ENCODE data around the genes TKTL1, EMD, UBL4A and MPP1.

GRCh38 chrX:153941292-153942200 is 2.9 kb downstream of the RENBP start:
- PRO-cap: no peak
- RAMPAGE, long total RNA, 4 experiments: no peak in any of the 4 experiments

DNA sequence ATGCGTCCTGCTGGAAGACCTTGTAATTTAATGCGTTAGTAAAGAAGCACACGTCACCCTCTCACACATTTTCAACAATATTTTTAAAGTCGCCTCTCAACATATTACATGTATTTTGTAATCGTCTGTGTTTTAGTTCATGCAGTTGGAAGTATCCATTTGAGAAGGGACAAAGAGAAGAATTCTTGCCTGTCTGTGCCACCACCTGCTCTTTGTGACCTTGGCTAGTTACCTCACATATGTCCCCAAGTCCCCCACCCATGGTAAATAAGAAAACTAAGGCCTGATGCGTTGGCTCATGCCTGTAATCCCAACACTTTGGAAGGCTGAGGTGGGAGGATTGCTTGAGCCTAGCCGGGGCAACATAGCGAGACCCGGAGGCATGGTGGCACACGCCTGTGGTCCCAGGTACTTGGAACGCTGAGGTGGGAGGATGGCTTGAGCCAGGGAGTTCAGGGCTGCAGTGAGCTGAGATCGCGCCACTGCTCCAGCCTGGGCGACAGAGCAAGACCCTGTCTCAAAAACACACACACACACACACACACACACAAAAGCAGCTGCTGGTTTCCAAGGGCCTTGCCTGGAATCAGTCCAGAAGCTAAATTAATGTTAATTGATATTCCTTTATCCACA is 724 bp downstream of the TMEM187 start:
- PRO-cap: unidirectional peak, minus-strand start at position 214 of the sequence
- RAMPAGE, long total RNA, 4 experiments: no peak in any of the 4 experiments

DNA sequence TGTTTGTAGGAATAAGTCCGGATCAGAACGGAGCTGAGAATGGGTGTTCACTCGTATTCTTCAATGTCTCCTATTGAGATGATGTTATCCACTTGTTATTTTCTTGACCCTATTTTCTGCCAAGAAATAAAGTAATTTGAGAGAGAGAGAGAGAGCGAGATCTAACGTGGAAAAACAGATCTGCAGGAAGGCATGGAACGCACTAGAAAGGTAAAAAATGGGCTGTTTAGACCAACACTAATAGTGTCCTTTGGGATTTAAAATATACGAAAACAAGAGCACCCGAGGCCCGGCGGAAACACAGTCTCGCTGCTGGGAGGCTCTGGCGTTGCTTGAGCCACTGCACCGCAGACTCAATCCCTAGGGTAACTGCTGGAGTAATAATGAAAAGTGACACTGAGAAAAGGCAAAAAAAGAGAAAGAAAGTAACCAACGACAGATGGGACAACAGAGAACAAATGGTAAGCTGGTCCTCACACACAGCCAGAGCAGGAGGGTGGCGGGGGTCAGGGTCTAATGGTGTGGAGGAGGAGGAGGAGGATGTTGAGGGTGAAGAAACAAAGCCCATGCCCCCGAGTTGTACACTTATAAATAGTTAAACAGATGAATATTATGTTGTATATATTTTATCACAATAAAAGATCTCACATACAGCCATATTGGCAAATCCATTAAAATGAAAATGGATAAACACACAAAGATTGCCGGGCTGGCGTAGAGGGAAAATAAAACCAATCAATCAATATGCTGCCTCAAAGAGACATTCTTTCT is 15.4 kb downstream of the IRAK1 start:
- PRO-cap: no peak
- RAMPAGE, long total RNA, 4 experiments: no peak in any of the 4 experiments

DNA sequence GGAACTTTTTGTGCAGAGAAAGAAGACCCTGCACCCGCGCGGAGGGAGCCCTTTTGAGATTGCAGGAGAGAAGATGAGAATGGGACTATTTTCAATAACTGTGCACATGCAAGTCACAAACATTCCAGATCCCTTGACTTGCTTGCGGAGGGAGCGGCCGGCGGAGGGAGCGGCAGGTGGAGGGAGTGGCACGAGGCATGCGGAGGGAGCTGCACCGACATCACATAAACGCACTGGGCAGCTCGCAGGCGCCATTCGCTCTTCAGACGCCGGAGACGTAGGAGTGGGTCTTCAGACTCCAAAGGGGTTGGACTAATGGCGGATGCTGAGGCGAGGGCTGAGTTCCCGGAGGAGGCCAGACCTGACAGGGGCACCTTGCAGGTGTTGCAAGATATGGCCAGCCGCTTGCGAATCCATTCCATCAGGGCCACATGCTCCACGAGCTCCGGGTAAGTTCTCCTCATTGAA is at the start of gene TKTL1:
TKTL1 (plus strand) TSS at position 251 of the 468 bp plus-strand sequence.
- PRO-cap: no peak
- RAMPAGE, long total RNA, 4 experiments: no peak in any of the 4 experiments

DNA sequence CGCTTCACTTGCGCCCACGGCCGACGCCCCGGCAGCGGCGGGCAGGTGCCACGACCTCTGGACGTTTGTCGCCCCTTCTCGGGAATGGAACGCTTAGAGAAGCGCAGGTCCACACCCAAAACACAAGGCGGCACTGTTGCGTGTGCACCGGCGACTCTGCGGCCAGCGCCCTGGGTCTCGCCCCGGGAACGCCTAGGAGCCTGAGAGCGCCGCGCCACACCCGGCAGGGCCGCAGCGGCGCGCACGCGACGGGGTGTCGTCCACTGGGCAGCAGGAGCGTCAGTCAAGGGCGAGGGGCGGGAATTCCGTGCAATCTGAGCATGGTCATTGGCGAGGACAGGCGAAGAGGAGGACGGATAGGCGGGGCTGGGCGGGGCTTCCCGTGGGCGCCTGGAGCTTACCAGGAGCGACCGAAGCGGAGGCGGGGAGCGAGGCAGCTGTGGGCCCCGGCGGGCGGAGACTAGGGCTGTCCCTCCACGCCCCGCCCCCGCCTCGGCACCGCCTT is 32.6 kb downstream of the FLNA start:
- PRO-cap: no peak
- RAMPAGE, long total RNA, 4 experiments: no peak in any of the 4 experiments

DNA sequence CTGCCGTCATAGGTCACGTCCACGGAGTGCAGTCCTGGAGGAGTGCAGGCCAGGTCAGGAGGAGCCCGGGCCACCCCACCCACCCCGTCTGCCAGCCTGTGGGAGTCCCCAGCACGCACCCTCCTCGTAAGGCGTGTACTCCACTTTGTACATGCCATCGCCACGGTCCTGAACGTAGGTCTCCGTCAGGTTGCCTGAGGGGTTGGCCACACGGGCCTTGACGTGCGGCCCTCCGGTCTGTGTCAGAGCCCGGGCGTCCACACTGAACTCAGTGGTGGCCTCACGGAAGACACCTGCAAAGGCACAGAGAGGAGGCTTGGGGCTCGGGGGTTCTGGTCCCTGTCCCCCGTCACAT is 14.8 kb downstream of the FLNA start:
- PRO-cap: no peak
- RAMPAGE, long total RNA, 4 experiments: no peak in any of the 4 experiments

DNA sequence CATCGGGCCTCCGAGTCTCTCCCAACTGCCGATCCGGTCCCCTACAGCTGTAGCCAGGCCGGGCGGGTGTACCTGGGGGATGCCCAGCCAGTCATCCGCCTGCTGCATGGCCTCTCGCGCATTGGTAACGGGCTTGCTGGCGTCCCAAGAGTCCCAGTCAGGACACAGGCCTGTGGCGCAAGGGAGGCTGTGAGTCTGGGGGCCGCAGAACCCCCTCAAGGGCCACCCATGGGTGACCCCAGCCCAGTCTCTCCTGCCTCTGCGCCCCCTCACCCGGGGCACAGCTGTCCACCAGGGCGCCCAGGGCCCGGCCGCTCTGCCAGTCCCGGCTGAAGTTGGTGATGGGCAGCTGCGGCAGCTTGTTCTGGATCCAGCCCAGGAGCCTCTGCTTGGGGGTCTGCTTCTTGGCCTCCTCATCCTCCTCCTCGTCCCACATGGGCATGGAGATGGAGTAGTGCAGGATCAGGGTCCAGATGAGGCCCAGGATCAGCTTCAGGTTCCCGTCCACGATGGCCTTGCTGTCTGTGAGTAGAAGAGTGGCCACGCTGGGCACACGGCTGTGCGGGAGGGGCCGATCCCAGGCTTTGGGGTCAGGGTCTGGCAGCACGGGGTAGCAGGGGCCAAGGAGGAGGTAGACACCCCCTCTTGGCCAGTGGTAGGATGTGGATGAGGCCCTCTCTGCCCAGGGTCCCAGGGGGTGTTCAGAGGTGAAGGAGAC is 6.7 kb downstream of the FLNA start:
- PRO-cap: no peak
- RAMPAGE, long total RNA, 4 experiments: no peak in any of the 4 experiments

DNA sequence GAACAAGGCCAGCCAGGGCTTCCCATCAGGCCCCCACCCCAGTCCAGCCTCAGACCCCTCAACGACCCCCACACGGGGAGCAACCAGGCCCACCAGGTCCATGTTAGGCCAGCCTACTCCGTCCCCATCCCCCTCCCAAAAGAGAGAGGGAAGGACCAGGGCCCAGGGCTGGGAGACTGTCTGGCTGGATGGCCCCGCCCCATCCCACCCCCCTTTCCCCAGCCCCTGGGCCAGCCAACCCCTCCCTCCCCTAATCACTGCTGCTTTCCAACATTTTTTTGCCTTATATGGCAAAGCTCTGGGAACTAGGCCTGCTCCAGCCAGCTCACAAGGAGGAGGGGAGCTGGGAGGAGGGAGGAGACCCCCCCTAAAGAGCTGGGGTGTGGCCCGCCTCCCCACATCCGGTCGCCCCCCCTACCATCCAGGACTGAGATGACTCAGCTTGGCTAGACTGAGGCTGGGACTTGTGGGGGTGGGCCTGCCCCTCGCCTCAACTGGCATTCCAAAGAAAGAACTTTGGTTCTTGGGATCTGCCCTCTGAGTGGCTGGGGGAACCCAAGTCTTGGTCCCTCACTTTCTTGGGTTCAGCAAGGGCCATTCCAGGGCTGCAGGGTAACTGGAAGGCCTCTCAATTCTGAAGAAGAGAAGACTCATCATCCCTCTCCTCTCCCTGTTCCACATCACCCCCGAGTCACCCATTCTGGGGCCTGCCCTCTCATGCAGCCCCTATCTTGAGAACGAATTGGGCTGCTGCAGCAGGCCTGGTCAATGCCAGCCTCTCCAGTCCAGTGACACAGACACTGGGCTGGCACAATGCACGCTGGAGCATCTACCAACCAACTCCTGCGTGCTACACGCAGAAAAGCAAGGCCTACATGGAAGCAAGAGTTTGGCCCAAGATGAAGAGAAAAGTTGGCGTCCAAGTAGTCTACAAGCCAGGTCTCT is 4.9 kb downstream of the FLNA start:
- PRO-cap: bidirectional peak, plus-strand start at position 449 of the sequence, minus-strand start at position 142 of the sequence
- RAMPAGE, long total RNA, 4 experiments: no peak in any of the 4 experiments

GRCh38 chrX:154377872-154378405 is 1.2 kb upstream of the EMD start:
- PRO-cap: no peak
- RAMPAGE, long total RNA, 4 experiments: no peak in any of the 4 experiments

- PRO-cap: unidirectional peak, plus-strand start at chrX:154379226; unidirectional peak, plus-strand start at chrX:154379347
- RAMPAGE, long total RNA, 4 experiments: no peak in any of the 4 experiments
Observed at GRCh38 chrX:154379118-154380059, at the start of gene EMD. EMD (plus strand) TSS chrX:154379295.

- PRO-cap: no peak
- RAMPAGE, long total RNA, 4 experiments: no peak in any of the 4 experiments
Observed at GRCh38 chrX:154381124-154381994, 2.3 kb downstream of the EMD start.

GRCh38 chrX:154419269-154420572 is 8.4 kb downstream of the TAFAZZIN start:
- PRO-cap: no peak
- RAMPAGE, long total RNA, 4 experiments: no peak in any of the 4 experiments

DNA sequence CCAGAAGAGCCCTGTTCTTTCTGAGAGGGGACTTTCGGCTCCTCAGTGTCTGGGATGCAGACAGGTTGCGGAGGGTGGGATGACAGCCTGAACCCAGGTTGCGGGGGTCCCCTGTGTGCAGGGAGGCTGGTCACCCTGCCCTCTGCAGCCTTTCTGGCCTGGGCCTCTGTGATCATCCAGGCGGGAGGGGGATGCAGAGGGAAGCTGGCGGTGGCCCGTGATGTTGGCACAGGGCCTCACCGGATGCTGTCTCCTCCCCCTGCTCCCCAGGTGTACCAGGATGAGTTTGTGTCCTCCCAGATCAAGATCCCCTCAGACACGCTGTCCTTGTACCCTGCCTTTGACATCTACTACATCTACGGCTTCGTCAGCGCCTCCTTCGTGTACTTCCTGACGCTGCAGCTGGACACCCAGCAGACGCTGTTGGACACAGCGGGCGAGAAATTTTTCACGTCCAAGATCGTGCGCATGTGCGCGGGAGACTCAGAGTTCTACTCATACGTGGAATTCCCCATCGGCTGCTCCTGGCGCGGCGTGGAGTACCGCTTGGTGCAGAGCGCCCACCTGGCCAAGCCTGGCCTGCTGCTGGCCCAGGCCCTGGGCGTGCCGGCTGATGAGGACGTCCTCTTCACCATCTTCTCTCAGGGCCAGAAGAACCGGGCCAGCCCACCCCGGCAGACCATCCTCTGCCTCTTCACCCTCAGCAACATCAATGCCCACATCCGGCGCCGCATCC is 2.9 kb downstream of the PLXNA3 start:
- PRO-cap: no peak
- RAMPAGE, long total RNA, 4 experiments: no peak in any of the 4 experiments

GRCh38 chrX:154486320-154487309 is at the start of gene UBL4A:
UBL4A (minus strand) TSS chrX:154486615.
- PRO-cap: bidirectional peak, plus-strand start at chrX:154486772, minus-strand start at chrX:154486640
- RAMPAGE, long total RNA, 4 experiments: no peak in any of the 4 experiments

- PRO-cap: no peak
- RAMPAGE, long total RNA, 4 experiments: no peak in any of the 4 experiments
Observed at GRCh38 chrX:154548019-154548329, 554 bp downstream of the IKBKG start.

GRCh38 chrX:154713055-154713293 is 37.9 kb downstream of the GAB3 start:
- PRO-cap: no peak
- RAMPAGE, long total RNA, 4 experiments: no peak in any of the 4 experiments

DNA sequence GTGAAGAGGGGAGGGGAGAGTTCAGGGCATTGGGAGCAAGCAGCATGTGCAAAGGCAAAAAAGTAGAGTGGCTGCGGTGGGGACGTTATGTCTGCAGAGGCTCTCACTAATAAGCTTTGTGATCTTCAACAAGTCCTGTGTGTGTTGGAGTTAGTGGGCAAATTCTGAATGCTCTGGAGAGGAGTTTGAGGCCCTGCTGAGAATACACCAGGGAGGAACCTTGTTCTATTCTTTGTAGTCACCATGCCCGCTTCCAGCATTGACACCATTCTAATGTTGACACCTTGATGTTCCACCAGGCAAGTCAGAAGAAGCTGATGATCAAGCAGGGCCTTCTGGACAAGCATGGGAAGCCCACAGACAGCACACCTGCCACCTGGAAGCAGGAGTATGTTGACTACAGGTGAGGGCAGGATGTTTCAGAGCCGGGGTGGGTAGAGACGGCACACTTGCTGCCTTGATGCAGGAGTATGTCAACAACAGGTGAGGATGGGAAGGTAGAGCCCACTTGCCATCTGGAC is 11.7 kb downstream of the DKC1 start:
- PRO-cap: no peak
- RAMPAGE, long total RNA, 4 experiments: no peak in any of the 4 experiments

- PRO-cap: bidirectional peak, plus-strand start at chrX:154805624, minus-strand start at chrX:154805485
- RAMPAGE, long total RNA, 4 experiments: start-site peak on the minus strand in 4 of 4 experiments, at chrX:154805364-154805510 at its widest, 10 to 190 reads per replicate
Observed at GRCh38 chrX:154804704-154806026, at the start of gene MPP1. MPP1 (minus strand) TSS chrX:154805485.

GRCh38 chrX:154827946-154828604 is 6.4 kb downstream of the SMIM9 start:
- PRO-cap: bidirectional peak, plus-strand start at chrX:154828356, minus-strand start at chrX:154828168
- RAMPAGE, long total RNA, 4 experiments: no peak in any of the 4 experiments

GRCh38 chrX:155215432-155215711 is 888 bp upstream of the VBP1 start:
- PRO-cap: no peak
- RAMPAGE, long total RNA, 4 experiments: no peak in any of the 4 experiments

Measured in Peyer's patch (tissue), 4 donors.